ENCODE measurements around a stretch of chr1.

DNA sequence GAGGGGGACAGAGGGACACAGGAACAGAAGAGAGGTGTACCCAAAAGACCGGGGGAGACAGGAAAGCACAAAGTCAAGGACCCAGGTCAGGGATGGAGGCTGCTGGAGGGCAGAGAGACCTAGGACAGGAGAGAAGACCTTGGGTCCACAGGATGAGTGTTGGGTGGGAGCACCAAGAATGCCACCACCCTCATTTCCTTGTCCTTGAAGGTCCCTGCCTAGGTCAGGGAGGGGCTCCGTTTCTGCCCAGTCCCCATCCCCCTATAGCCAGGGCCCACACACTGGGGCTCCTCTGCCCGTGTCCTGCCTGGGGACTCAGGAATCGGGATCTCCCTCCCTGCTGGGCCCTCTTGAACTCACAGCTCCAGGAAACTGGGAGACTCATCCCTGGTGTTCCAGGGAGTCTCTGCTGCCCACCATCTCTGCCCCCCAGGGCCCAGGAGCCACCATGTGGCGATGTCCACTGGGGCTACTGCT lies 424 bp downstream of the TINAGL1 start:
- PRO-cap = no peak
- RAMPAGE, long total RNA, 2 experiments = no peak in any of the 2 experiments

GRCh38 chr1:31631695-31632329 lies 12.9 kb downstream of the PEF1 start:
- PRO-cap = no peak
- RAMPAGE, long total RNA, 2 experiments = no peak in any of the 2 experiments

- PRO-cap = no peak
- RAMPAGE, long total RNA, 2 experiments = no peak in any of the 2 experiments
Observed at GRCh38 chr1:31685581-31685844, 18.3 kb downstream of the COL16A1 start.

- PRO-cap = no peak
- RAMPAGE, long total RNA, 2 experiments = no peak in any of the 2 experiments
Observed at GRCh38 chr1:31798439-31799167, 17.2 kb downstream of the SPOCD1 start.

- PRO-cap = no peak
- RAMPAGE, long total RNA, 2 experiments = no peak in any of the 2 experiments
Observed at GRCh38 chr1:31848287-31848673, 32.5 kb upstream of the SPOCD1 start.

GRCh38 chr1:31903786-31903998 lies 34.5 kb downstream of the PTP4A2 start:
- PRO-cap = no peak
- RAMPAGE, long total RNA, 2 experiments = no peak in any of the 2 experiments

DNA sequence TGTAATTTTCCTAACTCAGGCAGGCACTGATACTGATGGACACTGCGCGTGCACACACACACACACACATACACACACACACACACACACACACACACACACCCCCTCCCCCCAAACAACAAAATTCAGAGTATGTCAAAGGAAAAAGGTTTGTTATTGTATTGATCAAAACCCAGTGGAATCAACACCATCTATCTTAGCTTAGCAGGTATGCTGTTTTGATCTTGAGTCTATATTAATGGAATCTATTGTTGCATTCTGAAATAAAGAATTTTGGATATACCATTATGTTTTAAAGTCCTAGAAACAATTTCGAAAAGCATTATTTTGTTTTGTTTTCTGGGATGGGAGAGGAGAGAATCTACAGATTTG lies 31.5 kb downstream of the PTP4A2 start:
- PRO-cap = no peak
- RAMPAGE, long total RNA, 2 experiments = no peak in any of the 2 experiments

DNA sequence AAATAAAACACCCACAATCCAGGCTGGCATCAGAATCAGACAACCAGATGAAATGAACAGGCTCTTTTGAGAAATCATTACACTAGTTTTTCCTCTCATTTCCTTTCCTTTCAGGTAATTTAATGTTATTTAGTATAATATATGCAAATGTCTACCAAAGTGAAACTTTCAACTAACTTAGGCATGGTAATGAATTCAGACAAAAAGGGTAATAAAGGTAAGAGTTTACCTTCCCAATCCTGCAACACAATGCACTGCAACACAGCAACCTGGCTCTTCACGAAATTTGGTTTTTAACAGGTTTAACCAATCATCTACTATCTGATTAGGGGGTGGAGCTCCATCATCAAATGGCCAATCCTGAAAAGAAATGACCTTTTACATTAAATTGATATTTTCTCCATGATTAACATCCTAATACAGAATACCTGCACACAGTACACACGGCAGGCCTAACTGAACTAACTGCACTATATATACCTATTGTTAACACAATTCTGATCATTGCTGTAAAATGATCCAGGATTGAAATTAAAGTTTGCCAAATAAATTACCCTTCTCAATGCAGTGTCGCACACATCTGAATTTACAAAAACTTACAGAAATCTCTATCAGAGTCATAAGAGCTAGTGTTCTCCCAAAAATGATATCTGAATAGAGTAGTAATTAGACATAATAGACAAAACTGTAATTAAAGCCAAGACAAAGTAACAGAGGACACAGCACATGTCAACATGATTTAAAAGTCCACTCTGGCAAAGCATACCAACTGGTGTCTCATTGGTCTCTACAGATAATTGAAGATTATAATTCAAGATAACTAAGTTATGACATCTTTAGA lies 26.5 kb downstream of the PTP4A2 start:
- PRO-cap = no peak
- RAMPAGE, long total RNA, 2 experiments = start-site peak on the minus strand in 1 of 2 experiments, centred at position 304 of the sequence, 47 reads per replicate

- PRO-cap = no peak
- RAMPAGE, long total RNA, 2 experiments = no peak in any of the 2 experiments
Observed at GRCh38 chr1:32008986-32009544, 4.6 kb upstream of the KHDRBS1 start.

GRCh38 chr1:32013977-32014820 lies 531 bp downstream of the KHDRBS1 start:
- PRO-cap = unidirectional peak, plus-strand start at chr1:32013994; unidirectional peak, minus-strand start at chr1:32014210
- RAMPAGE, long total RNA, 2 experiments = start-site peak on the plus strand in 1 of 2 experiments, at chr1:32014262-32014283 at its widest, 17 reads per replicate

DNA sequence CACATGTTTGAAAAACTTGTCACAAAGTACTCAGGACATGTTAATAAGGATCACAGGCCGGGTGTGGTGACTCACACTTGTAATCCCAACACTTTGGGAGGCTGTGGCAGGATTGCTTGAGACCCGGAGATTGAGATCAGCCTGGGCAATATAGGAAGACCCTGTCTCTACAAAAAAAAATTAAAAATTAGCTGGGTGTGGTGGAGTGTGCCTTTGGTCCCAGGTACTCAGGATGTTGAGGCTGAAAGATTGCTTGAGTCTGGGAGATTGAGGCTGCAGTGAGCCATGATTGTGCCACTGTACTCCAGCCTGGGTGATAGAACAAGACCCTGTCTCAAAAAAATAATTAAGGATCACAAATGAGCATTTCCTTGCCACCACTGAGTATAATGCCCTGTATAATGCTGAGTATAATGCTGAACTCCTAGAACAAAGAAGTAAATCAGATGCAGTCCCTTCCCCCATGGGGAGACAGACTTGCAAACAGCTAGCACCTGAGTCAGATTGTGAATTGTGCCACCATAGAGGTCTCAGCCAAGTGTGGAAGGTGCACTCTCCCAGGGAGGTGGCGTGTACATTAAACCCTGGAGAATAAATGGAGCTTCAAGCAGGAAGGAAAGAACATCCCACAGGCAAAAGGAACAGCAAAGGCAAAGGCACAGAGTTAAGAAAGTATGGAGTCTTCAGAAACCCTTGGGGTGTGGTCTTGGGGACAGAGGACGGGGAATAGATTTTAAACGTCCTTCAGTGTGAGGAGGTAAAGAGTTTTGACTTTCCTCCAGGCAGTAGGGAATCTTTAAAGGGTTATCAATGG lies 5.4 kb downstream of the EIF3I start:
- PRO-cap = no peak
- RAMPAGE, long total RNA, 2 experiments = no peak in any of the 2 experiments

- PRO-cap = bidirectional peak, plus-strand start at chr1:32240541, minus-strand start at chr1:32240116; bidirectional peak, plus-strand start at chr1:32240885, minus-strand start at chr1:32240730
- RAMPAGE, long total RNA, 2 experiments = start-site peak on the plus strand in 2 of 2 experiments, at chr1:32240467-32240550 at its widest, 18 to 22 reads per replicate; start-site peak on the minus strand in 1 of 2 experiments, at chr1:32240160-32240330 at its widest, 13 reads per replicate
Observed at GRCh38 chr1:32240052-32241082, 6.7 kb upstream of the FAM167B start.

DNA sequence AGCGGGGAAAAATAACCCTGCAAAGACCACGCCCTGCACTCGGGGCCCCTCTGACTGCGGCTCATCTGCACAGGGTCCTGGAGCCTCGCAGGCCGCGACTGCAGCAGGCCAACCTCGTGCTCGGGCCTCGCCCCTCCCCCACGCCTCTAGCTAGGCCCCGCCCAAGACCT lies 11.4 kb downstream of the FAM229A start:
- PRO-cap = no peak
- RAMPAGE, long total RNA, 2 experiments = no peak in any of the 2 experiments

DNA sequence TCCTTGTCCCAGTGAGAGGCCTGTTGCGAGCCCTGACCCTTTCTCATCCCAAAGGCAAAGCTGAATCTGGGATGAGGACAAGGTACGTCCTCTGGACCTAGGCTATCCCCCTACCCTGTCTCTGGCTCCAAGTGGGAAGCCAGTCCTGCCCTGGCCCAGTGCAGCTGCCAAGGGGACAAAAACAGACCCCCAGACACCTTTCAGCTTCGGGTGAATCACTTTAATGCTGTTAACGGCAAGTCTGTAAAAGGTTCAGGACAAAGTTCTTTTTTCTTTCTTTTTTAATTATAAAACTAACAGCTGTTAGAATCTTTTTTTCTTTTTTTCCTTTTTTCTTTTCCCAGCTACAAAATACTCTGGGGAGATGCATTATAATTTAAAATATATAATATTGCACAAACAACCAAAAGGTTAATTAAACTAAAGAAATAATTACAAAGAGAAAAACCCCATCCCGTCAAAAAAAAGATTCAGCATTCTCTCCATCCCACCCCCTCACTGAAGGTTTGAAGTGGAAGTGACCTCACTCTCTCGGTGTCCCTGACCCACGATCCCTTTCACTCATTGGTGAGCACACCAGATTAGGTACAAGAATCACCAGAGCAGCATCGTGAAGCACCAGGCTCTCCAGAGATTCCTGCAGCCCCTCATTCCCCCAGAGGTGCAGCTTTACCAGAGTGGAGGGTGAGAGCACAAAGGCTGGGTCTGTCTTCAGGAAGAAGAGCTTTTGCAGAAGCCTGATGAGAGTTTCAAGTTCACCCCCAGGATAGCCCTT lies 2.8 kb downstream of the TSSK3 start:
- PRO-cap = no peak
- RAMPAGE, long total RNA, 2 experiments = no peak in any of the 2 experiments

- PRO-cap = no peak
- RAMPAGE, long total RNA, 2 experiments = no peak in any of the 2 experiments
Observed at GRCh38 chr1:32386689-32387426, 7.4 kb downstream of the BSDC1 start.

- PRO-cap = no peak
- RAMPAGE, long total RNA, 2 experiments = no peak in any of the 2 experiments
Observed at GRCh38 chr1:32387985-32388193, 6.4 kb downstream of the BSDC1 start.

DNA sequence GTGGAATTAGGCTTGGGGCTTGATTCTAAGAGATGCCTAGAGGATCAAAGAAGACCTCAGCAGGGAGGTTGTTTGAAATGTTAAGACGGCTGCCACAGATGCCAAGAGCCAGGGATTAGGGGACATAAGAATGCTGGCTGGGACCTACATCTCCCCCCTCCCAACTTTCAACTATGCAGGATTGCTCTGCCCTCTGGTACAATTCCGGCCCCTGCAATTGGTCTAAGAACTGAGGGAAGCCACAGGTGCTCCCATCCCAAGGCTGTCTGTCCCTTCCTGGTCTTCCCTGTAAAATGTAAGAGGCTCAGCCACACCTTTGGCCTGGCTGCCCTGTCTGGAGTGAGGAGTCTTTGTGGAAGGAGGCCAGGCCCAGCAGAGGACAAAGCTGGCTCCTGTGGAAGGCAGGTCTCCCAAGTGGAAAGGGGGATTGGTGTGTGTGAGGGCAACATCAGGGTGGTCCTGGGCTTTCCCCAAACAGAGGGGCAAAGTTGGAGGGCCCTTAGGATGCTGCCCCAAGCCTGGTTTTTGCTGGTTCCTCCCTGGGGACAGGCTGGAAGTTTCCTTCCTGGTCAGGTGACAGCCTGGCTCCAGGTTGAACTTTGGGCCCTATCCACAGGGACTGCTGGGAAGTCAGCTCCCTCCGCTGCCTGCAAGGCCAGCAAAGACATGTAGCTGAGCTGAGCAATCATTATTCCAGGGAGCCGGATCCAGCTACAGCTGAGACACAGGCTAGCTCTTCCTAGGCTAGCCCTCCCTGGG lies 4.6 kb upstream of the KIAA1522 start:
- PRO-cap = bidirectional peak, plus-strand start at position 691 of the sequence, minus-strand start at position 547 of the sequence
- RAMPAGE, long total RNA, 2 experiments = no peak in any of the 2 experiments

- PRO-cap = unidirectional peak, minus-strand start at chr1:32743192
- RAMPAGE, long total RNA, 2 experiments = no peak in any of the 2 experiments
Observed at GRCh38 chr1:32742942-32743464, 1.4 kb downstream of the KIAA1522 start.

GRCh38 chr1:32772703-32773301 lies 31.2 kb downstream of the KIAA1522 start:
- PRO-cap = no peak
- RAMPAGE, long total RNA, 2 experiments = no peak in any of the 2 experiments

GRCh38 chr1:32798996-32799529 lies 18.1 kb downstream of the YARS1 start:
- PRO-cap = no peak
- RAMPAGE, long total RNA, 2 experiments = no peak in any of the 2 experiments